LHCN-M2 (cell line): ENCODE measurements around the genes RPS3 and UVRAG.

- RAMPAGE, long total RNA: no peak
Measured at GRCh38 chr11:74841357-74842386, 93.0 kb downstream of the RNF169 start.

DNA sequence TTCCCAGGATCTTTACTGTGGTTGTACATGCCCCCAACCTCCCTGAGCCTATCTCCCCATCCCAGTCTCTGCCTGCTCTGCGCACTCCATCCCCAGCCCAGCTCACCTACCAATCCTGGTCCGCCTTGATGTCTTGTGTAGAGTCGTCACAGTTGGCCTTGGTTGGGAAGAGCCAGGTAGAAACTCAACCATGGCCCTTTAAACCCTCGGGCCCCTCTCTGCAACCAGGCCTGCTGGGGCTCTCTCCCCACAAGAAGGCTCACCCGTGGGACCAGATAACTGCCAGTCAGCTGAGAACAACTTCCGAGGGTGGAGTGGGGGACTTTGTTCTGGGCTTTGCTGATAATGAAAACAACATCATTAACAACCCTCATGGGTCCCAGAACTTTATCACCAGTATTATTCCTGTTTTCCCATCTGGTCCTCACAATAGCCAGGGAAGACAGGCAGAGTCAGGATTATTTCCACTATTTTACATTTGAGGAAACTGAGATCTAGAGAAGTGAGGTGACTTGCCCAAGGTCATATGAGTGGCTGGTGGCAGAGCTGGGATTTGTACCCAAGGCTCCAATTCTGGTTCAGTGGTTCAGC lies 54.1 kb upstream of the SLCO2B1 start:
- RAMPAGE, long total RNA: no peak

GRCh38 chr11:75143007-75143543 lies 7.8 kb upstream of the SLCO2B1 start:
- RAMPAGE, long total RNA: no peak

DNA sequence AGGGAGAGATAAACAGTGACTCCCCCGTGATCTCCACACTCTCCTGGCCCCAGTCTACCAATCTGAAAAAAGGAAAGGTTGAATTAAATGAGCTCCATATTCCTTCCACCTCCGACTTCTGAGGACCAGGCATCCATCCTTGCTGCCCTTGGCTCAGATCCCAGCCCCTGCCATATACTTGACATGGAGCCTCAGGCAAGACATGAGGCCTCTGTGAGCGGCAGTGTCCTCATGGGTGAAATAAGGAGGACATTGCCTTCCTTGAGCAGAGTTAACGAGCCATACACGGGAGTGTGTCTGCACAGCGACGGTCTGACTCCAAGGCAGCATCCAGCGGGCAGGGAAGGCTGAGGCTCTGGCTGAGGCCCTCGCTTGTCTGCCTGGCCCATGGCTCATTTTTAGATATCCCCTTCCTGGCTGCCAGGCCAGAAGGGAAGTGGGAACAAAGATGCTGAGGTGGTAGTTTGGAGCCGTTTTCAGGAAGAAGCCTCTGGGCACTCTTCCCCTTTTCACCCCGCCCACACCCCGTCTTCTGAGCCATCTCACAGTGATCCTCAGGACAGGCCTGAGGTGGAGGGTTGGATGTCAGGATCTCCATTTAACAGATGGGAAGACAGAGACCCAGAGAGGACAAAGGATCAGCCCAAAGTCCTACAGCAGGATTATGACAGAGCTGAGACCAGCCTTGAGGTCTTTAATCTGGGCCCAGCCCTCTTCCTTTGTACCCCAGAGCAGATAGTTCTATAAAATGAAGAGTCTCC lies 3.1 kb upstream of the SLCO2B1 start:
- RAMPAGE, long total RNA: no peak

DNA sequence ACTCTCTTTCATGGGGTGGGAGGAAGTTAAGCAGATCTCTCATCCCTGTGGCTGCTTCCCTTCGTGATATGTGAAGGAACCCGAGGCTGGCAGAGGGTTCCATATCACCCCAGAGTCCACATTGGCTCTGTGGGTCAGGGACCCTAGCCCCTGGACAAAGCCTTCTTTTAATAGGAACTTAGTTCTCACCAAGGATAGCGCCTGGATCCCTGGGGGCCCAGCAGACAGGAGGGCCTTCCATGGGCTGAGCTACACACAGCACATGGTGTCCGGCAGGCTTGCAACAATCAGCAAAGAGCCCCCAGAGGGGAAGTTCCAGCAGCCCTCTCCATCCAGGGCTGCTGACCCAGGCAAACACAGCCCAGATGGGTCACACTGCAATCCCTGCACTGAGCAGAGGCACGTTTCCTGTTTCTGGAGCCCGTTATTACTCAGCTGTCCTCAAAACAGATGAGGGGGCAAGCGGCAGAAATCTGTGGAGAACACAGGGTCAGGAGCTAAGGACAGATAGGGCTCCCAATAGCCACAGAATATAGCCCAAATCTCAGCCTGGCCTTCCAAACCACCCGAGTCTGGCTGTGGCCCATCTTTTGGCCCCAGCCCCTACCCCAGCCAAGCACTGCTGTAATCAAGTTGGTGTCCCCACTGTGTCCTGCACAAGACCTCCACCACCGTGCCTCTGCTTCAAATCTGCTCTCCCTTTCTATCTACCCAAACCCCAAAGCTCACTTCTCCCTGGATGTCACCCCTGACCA lies 30.7 kb downstream of the SLCO2B1 start:
- RAMPAGE, long total RNA: no peak

- RAMPAGE, long total RNA: no peak
Measured at GRCh38 chr11:75262328-75263286, 22.0 kb downstream of the TPBGL start.

GRCh38 chr11:75313466-75313826 lies 38.0 kb downstream of the ARRB1 start:
- RAMPAGE, long total RNA: no peak

- RAMPAGE, long total RNA: start-site peak on the plus strand at chr11:75399526-75399530, 67 reads
Measured at GRCh38 chr11:75399193-75400111, at the start of gene RPS3. TSS of gene RPS3 (plus strand) at chr11:75399518.

DNA sequence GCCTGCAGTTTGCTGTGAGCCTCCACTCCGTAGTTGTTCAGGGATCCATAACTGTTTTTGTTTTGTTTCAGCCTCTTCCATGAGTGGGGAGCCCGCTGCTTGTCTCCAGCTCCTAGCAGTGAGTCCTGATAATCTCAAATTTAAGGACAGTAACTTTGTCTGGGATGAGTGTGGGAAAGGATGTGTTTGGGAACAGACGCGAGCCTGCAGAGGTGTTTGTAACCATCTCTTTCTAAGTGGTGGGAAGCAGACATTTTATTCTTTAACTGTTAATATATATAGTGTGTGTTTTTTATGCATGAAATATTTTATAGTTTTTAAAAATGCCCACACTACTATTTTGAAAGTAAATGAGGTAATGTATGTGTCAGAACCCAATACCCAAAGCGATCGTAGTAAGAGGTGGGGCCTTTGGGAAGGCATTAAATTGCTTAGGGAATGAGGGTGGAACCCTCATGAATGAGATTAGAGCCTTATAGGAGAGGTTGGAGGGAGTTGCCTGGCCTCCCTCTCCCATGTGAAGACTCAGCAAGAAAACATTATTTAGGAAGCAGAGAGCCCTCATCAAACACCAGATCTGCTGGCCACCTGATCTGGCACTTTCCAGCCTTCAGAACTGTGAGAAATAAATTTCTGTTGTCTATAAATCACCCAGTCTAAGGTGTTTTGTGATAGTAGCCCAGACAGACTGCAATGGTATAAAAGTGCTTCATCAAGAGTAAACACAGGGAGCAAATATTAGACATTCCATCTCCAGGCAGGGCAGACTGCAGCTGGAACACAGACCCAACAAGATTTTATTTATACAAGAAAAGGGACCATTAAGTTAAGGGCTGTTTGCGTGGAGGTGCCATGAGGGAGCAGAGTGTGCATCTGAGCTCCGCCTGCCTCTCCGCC lies 11.1 kb downstream of the KLHL35 start:
- RAMPAGE, long total RNA: no peak

DNA sequence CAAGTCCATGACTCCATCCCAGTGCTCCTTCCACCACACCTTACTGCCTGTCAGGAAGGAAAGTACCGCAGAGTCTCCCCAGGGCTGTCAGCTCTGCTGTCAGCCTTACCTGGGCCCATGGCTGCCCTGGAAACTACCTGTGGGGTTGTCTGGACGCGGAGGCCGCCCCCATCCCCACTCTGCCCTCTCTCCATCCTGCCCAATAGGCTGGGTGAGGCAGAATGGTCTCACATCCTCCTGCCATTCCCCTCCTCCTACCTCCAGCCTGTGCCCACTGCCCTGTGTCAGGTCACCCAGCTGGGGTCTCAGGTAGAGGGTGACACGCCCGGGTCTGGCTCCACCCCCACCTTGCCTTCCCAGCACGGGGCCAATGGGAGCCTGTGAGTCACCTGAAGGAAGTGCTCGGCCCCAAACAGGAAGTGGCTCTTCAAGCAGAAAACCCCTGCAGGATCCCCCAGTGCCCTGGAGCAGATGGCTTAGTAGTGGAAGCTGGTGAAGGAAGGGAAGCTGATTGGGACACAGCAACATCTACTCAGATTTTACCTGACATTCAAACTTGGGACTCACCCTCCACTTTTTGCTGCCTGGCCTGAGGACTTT lies 33.6 kb downstream of the GDPD5 start:
- RAMPAGE, long total RNA: no peak

- RAMPAGE, long total RNA: no peak
Measured at GRCh38 chr11:75573101-75574099, 11.3 kb downstream of the SERPINH1 start.

GRCh38 chr11:75667731-75668484 lies 930 bp downstream of the MAP6 start:
- RAMPAGE, long total RNA: no peak

- RAMPAGE, long total RNA: no peak
Measured at GRCh38 chr11:75673855-75674442, 5.1 kb upstream of the MAP6 start.

- RAMPAGE, long total RNA: no peak
Measured at GRCh38 chr11:75718686-75719103, 1.1 kb downstream of the MOGAT2 start.

- RAMPAGE, long total RNA: no peak
Measured at GRCh38 chr11:75810735-75811016, 4.3 kb upstream of the UVRAG start.

GRCh38 chr11:75812894-75813531 lies 2.0 kb upstream of the UVRAG start:
- RAMPAGE, long total RNA: no peak

GRCh38 chr11:75814426-75815314 lies at the start of gene UVRAG:
TSS of gene UVRAG (plus strand) at chr11:75815210.
- RAMPAGE, long total RNA: no peak

- RAMPAGE, long total RNA: no peak
Measured at GRCh38 chr11:75889975-75890243, 74.9 kb downstream of the UVRAG start.

GRCh38 chr11:76045934-76046690 lies 160.2 kb downstream of the WNT11 start:
- RAMPAGE, long total RNA: no peak

DNA sequence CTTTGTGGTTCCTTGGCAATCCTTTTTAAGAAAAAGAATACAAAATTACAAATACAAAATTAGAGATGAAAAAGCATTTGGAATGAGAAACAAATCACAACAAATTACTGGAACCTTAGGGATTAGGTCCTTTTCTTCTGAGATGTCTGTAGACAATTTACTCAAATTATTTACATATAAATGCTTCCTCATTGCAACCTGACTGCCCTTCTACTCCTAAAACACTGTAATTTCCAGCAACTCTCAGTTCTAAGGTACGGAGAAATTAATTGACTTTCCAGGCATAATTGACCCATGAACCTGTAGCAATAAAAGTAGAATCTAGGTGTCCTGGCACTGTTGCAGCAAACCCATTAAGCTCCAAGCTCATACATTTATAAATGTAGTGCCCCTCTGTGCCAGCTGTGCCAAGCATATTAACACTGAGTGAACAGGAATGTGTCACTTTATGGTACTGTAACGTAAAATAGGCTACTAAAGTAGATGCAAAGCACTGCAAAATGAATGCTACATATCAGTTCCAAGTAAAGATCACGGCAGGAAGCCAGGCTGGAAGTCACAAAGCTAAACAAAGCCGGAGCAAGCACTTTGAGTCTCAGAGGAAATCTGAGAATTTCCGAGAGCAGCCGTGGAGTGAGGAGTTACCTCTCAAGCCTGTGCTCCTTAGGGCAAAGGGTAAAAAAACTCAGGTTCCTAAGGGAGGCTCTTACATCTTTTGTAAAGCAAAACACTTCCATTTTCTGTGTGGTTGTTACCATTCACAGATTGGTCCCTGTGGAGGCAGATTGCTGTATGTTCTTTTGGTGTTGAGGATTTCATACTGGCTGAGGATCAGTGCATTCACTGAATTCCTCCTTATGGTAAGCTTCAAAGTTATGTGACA lies 85.8 kb downstream of the WNT11 start:
- RAMPAGE, long total RNA: no peak